Colon Carcinoma Metastatic in the Brain (tissue), 2 donors: ENCODE measurements around the genes BCLAF1 and IL20RA.

DNA sequence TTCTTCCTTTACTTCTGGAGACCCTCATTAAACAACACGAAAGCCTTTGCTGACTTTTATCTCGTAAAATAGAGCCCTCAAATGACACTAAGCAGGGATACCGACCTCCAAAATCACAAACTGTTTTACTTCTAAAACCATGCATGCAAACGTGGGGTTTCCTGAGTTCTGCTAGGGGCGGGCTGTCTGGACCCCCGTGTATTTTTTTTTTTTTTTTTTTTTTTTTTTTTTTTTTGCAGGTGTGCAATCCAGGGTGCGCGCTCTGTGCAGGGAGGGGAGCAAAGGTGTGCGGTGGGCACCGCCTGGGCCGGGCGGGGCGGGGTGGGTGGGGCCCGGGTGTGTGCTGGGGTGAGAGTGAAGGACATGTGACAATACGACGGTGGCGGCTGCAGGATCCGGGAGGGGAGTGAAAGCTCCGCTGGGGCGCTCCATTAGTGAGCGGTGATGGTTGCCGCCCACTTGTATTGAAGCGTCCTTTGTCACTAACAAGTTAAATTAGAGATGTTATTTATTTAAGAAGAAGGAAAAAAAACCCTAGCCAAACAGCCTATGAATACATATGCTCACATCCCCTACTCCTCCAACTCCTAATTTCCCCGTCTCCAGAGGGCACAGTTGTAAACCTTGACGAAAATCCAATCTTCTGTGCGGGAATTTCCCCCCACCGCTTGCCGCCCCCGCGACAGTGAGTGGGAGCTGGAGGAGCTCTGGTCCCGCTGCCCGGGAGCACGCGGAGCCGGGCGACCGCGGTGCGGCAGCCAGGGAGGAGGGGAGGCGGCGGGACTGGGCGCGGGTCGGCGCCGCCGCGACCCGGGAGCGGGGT lies 694 bp upstream of the MYB start:
- PRO-cap, 2 experiments: peak in 2 of 2 experiments; most common plus-strand start position 371 of the sequence (in 2)

GRCh38 chr6:135209772-135210292 lies 28.7 kb downstream of the MYB start:
- PRO-cap, 2 experiments: no peak in any of the 2 experiments

DNA sequence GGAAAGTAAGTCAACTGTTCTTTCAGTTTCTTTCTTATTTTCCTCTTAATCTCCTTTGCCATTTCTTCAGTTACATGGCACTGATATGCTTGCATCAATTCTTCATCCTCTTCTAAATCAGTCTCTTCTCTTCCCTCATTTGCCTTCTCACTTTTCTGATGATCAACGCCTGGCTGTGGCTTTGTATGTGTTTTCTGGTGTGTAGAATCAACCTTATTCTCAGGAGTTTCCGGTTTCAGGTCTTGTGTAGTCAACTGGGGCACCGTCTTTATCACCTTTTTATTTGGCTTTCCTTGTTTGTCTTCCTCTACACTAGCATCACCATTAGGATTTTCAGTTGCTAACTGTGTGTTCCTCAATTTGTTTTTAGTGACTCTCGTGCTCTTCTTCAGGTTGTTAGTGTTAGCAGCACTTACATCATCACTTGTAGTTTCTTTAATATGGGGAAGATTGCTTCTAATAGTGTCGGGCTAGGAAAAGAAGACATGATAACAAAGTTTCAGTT lies 31.6 kb downstream of the AHI1 start:
- PRO-cap, 2 experiments: no peak in any of the 2 experiments

DNA sequence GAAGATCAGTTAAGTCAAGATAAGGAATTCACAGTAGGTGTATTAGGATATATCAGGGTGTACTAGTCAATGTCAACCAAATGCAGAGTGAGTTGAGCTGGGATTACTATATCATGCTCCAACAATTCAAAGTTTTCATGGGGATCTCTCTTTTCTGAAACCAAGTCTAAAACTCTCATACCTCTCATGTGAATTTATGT lies 129.8 kb upstream of the AHI1 start:
- PRO-cap, 2 experiments: no peak in any of the 2 experiments

DNA sequence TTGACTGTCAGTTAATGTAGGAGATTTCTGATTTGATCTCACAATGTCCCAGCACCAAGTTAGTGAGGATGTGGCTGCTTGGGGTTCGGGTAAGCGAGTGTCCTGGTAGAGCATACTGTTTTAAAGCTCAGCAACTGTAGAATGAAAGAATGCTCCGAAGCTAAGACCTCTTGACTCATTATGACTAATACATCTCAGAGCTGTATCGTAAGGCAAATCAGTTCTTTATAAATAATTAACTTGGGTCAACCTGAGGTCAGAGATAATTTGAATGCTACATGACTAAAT lies 128.9 kb upstream of the PDE7B start:
- PRO-cap, 2 experiments: no peak in any of the 2 experiments

DNA sequence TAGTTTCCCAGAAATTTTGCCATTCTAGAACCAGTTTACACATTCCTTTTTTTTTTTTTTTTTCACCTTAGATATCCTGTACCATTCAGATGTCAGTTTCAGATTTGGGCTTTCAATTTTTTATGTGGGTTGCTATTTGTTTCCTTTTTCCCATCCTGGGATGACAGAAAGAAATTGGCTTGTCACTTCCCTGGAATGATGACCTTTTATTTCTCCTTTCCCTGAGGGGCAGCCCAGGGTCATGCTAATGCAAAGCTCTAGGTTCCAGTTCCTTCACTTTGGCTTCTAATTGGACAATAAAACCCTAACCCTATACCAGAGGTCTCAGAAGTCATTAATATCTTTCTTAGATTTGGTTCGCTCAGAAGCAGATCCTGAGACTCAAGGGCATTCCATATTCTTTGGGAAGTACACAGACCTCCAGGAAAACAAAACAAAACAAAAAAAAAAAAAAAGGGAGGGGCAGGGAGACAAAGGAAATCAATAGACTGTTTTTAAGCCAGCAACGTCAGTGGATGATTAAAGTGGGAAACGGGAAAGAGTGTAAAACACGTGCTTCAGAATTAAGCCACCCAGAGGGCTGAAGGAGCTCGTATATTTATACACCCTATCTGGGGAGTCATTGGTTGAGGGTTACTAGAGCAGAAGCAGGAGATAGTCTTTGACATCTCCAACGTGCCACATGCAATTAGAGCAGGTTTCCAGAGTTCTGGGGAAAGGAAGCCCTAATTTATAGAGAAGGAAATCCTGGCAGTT lies 26.0 kb downstream of the PDE7B start:
- PRO-cap, 2 experiments: no peak in any of the 2 experiments

GRCh38 chr6:135921979-135922584 lies 70.6 kb downstream of the PDE7B start:
- PRO-cap, 2 experiments: no peak in any of the 2 experiments

DNA sequence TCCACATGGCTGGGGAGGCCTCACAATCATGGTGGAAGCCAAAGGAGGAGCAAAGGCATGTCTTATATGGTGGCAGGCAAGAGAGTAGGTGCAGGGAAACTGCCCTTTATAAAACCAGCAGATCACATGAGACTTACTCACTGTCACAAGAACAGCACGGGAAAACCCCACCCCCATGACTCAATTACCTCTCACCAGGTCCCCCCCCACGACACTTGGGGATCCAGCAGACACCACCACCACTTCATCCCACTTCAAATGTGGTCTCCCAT lies 24.6 kb downstream of the MTFR2 start:
- PRO-cap, 2 experiments: no peak in any of the 2 experiments

GRCh38 chr6:136289732-136290114 lies at the start of gene BCLAF1:
BCLAF1 (minus strand) TSS chr6:136289846.
- PRO-cap, 2 experiments: peak in 2 of 2 experiments; most common plus-strand start chr6:136290040 (in 1); most common minus-strand start chr6:136289844 (in 1)

- PRO-cap, 2 experiments: no peak in any of the 2 experiments
Observed at GRCh38 chr6:136546425-136547026, 3.7 kb downstream of the MAP7 start.

DNA sequence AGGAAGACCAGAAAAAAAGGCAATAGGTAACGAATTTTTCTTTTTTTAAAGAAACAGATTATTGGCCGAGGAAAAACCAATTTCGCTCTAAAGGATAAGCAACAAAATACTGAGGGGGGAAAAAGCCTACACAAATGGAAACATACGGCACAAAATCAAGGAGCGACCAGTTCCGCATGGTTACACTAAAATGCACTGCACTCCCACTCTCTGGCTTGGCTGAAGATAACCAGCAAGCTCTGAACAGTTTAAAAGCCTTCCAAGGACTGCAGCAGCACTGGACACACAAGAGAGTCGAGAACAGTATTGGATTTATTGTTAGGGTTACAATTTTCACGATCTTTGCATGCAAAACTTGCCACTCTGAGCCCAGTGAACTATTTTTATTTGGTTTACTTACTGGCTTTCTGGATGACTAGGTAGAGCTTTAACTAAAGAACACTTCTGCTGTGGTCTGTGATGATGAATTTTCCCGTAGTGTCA lies 938 bp upstream of the MAP7 start:
- PRO-cap, 2 experiments: no peak in any of the 2 experiments

DNA sequence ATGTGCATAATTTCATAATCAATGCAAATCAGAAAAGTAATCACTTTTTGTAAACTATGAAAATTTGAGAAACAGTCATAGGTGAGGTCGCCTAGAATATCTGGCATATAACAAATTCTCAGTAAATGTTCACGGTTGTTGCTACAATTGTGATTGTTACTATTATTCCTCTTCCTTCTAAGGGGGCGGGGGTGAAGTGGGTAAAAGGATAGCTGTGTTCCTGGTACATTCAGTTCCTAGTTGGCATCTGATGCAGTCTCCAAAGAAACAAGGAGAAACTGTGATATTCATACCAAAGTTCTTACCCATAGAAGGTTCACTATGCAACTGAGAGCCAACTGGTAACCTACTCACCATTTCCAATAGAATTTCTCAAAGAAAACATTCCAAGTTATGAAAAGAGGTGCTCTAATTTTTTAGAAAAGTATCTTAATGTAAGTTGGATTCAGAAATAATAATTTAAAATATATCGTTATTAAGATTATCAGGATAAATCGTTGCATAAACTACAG lies 13.2 kb upstream of the MAP7 start:
- PRO-cap, 2 experiments: no peak in any of the 2 experiments

- PRO-cap, 2 experiments: no peak in any of the 2 experiments
Observed at GRCh38 chr6:136564153-136564607, 14.0 kb upstream of the MAP7 start.

- PRO-cap, 2 experiments: no peak in any of the 2 experiments
Observed at GRCh38 chr6:136646389-136646916, 96.2 kb upstream of the MAP7 start.

DNA sequence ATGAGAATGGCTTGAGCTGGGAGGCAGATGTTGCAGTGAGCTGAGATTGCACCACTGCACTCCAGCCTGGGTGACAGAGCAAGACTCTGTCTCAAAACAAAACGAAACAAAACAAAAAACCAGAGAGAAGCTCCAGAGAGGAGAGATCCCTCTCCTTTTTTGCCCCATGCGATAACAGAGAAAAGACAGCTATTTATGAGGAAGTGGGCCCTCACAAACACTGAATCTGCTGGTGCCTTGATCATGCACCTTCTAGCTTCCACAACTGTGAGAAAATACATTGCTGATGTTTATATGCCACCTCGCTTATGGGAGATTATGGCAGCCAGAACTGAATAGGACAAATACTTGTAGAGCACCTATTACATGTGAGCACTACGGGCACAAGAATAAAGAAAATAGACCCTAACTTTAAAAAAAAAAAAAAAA lies 31.4 kb downstream of the MAP3K5 start:
- PRO-cap, 2 experiments: no peak in any of the 2 experiments

- PRO-cap, 2 experiments: peak in 2 of 2 experiments; most common minus-strand start chr6:137045032 (in 2)
Observed at GRCh38 chr6:137044829-137045460, at the start of gene IL20RA. IL20RA (minus strand) TSS chr6:137044965.

- PRO-cap, 2 experiments: no peak in any of the 2 experiments
Observed at GRCh38 chr6:137232521-137232997, 13.4 kb upstream of the IFNGR1 start.

DNA sequence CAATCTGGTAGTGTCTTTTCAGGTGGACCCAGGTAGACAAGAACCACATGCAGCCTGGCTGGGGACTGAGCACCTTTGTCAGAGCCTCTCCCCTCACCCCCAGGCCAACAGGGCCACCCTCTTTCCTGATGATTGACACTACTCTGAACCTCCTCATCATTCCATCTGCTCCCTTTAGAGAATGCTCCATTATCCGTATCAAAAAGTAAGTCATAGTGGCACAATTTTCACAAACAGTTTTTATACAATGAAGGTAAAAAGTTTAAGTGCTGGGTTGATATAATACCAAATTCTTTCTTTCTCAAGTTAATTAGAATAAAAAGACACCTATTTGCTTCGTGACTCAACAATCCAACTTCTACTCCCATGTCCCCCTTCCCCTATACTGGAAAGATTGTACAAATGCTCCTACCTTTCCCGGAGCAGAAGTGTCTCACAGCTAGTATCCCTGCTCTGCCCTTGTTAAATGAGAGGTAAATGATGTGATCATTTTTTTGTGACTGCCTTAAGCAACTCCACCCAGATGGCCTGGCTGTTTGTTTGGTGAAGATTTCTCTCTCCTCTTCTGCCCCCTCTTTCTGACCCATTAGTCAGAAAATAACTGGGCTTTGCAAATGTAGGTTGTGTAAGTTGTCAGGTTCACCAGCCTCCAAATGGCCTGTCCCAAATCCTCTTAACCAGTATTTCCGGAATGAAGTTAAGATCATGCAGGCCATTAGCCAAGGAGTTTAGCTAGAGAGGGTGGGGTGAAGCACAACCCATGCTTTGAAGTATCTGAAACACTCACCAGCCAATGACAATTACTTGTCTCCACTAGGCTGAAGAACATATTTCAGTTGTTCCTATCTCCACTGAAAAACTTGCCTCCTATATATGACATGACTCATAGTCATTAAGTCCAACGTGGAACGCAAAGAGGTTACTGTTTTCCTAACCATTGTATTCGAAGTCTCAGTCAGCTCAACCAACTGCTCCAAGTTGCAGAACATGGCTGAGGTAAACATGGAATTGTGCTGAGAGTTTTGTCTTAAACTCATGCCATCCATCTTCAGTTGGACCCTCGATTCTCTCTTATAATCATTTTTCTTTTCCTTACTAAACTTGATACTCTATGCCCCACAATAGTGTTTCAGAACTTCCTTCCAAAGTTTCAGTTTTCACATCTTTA lies 37.6 kb upstream of the TNFAIP3 start:
- PRO-cap, 2 experiments: no peak in any of the 2 experiments

DNA sequence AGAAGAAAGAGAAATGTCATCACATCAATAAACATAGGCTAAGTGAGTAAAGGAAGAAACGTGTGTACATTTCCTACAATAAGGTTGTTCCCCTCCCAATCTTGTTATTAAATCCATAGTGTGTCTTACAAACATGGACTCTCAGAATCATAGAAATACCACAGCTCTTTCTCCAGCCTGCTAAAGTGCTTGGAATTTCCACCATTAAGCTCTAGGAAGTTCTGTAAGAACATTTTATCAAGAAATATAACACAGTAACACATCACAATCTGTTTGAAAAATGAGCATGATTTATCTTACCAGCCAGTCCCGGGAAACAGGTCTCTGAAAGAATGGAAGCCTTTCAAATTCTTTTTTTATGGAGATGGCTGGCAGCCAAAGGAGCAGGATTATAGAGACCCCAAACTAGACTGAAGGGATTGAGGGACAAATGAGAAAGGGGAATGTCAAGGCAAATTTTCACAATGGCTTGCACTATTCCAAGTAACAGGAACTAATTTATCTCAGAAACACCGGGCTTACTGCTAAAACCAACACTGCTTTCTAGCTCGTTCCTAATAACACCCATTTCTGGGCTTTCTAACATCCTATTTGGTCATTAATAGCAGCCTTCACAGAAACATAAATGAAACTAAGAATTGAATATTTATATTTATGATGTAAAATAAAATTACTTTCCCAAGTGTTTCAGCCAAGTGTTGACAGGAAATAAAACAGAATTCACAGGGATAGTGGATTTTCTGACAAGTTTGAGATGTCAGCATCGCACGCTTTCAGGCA lies 4.4 kb upstream of the TNFAIP3 start:
- PRO-cap, 2 experiments: no peak in any of the 2 experiments

- PRO-cap, 2 experiments: peak in 2 of 2 experiments; most common plus-strand start chr6:138161550 (in 2)
Observed at GRCh38 chr6:138161307-138161620, 475 bp upstream of the ARFGEF3 start.